Hair follicular keratinocyte (primary cell): ENCODE data around the gene CLCN7.

- RAMPAGE, long total RNA = no peak
Observed at GRCh38 chr16:1318314-1319147, 9.1 kb downstream of the UBE2I start.

DNA sequence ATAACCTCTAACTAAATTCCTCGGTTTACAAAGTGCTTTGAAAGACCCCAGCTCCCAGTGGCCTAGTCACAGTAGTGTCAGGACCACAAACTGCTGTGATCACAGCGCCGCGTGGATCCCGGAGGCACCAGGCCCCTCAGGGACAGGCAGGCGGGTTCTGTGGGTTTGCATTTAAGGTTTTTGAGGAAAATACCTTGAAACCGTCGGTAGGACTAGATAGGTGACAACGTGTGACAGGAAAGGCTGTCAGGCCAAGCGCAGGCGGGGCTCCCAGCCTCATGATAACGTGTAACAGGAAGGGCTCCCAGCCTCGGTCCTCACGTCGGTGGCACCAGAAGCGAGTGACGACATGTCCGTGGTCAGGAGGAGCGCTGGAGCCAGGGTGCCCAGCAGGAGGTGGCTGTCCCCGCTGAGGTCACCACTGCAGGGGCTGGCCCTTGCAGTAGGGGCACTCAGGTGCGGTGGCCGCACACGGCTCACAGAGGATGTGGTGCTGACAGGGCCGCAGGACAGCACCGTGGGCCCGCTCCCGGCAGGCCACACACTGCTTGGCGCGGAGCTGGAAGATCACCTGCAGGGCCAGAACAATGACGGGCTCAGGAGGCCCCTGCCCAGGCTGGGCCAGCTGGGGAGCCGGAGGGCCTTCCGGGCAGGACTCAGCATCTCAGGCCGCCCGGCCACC lies 14.2 kb downstream of the GNPTG start:
- RAMPAGE, long total RNA = no peak

DNA sequence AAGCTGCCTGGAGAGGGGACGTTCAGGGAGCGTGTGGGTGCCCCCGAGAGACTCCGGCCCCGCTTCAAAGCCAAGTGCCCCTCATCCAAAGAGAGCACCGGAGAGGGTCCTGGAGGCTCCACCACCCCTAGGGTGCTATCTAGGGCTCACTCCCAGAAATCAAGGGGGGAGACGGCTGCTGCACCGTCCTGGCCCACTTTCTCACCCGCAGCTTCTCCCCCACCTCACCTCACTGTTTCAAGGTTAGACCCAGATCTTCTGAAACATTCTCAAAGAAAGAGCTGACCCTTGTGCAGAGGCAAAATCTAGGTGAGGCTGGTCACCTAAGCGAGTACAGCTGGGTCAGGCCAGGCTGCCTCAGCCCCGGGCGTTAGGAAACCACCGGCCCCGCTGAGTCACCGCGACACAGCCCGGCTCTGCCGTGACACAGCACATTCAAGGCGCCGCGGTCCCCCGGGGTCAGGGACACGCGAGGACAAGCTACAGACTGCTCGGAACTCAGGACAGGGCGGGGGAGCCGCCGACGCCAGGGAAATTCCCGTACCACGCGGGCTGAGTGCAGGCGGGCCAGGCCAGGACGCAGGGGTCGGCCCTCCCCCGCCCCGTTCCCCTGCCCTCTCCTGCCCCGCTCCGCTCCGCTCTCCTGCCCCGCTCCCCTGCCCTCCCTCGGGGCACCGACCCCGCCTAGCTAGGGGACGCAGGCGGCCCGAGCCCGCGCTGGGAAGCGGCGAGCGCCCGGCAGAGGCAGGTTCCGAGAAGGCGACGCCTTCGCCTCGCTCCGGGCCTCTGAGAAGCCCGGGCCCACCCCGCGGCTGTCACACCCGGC lies 27.2 kb downstream of the GNPTG start:
- RAMPAGE, long total RNA = no peak

- RAMPAGE, long total RNA = no peak
Observed at GRCh38 chr16:1432315-1433192, 1.7 kb downstream of the PERCC1 start.

GRCh38 chr16:1448126-1448588 lies 3.8 kb upstream of the CCDC154 start:
- RAMPAGE, long total RNA = no peak

DNA sequence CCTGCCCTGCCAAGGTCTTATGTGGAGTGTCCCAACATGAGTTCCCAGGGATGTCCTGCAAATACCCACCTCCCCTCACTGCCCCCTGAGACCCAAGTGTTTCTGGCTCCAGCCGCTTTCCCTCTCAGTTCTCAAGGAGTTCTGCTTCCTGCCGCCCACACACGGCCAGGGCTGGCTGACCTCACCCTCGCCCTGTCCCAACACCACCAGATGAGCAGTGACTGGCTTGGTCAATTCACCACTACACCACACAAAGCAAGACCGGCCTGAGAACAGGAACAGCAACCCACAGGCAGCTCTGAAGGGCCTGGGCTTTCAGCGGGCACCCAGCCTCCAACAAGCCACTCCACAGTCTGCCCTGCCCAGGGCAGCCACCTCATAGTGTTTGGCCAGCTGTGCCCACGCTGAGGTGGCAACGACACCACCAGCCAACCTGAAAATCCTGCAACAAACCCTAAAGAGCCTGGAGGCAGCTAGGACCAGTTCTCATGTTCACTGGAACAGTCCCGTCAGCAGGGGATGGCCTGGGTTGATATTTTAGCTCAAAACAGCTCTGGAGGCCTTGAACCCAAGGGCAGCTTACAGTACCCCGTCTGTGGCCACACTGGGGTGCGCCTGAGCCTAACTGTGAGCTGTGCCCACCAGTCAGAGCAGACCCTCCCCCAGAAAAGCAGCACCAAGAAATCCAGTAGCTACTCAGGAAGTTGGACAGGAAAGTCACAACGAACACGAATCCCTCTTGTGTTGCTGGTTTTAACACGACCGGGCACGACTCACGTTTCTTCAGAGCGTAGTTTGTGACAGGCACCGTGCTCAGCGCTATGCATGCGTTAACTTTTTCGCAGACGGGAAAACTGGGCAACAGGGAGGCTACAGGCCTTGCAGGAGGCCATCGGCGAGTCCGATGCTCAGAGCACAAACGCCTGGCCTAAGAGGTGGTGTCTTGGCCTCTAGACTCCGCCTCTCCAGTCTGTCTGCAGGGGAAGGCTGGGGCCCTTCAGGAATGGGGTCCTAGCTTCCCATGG lies 3.7 kb downstream of the CLCN7 start:
- RAMPAGE, long total RNA = no peak

- RAMPAGE, long total RNA = no peak
Observed at GRCh38 chr16:1474871-1475783, at the start of gene CLCN7. CLCN7 (minus strand) TSS chr16:1475028.

GRCh38 chr16:1533853-1534959 lies 740 bp downstream of the TMEM204 start:
- RAMPAGE, long total RNA = no peak

DNA sequence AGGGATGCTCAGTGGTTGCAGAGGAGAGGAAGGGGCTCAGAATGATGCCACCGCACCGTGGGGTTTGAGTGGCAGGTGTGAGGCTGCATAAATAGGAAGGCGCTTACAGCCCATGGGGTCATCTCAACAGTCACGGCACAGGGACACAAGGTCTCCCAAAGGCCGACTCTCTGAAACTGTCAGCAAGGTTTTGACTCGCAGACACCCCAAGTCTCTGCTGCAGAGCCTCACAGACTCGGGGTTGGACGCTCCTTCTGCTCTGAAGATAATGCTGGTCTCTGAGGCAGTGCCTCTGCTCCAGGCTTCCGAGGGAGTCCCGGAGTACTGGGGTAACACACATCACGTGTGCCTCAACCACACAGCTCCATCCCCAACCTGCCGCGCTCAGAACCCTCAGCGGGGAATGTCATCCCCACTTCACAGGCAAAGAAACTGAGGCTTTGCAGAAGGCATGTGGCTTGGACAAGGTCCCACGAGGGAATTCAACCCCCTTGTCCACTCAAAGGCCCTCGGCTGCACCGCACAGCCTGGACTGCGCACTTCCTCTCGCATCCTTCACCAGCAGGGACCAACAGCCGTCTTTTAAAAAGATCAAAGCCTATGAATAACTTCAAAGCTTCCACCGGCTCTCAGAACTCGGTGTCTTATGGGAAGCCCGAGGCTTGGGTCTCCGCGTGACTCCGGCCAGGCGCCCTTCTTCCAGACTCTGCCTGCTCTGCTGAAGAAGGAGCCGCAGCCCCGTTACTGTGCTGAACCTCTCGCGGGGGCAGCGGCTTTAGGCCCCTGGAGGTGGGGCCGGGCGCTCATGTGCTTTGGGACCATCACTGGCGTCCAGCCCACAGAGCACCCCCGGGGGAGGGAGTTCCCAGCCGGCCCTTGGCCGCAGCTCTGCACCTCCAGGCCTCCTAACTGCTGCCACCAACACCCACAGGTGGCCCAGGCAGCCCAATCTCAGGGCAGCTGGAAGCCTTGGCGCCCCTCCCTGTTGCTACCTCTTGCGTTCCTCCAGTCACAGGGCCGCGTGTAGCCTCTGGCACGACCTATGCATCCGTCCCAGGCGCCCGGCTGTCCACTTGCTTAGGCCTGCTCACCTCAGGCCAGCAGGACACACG lies 2.1 kb downstream of the TMEM204 start:
- RAMPAGE, long total RNA = no peak

DNA sequence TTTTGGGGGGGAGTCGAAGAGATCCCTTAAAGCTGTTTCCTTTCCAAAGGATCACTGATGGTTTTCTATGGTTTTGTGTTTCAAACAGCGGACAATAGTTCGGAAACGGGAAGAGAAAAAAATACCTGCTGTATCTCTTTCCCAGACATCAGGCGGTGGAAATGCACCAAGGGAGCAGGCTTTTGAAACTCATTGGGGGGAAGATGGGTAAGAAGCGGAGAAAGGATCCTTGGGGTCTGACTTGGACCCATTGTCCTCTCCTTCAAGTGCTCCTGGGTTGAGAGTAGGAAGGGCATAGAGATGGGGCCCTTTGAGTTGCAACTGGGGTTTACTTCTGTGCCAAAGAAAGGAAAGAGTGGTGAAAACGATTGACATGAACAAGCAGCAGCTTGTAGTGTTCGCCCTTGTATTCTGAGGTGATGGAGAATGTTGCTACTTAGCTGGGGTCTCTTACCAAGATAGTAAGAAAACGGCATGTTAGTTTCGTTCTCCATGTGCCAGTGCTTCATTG lies 3.1 kb downstream of the CRAMP1 start:
- RAMPAGE, long total RNA = no peak

DNA sequence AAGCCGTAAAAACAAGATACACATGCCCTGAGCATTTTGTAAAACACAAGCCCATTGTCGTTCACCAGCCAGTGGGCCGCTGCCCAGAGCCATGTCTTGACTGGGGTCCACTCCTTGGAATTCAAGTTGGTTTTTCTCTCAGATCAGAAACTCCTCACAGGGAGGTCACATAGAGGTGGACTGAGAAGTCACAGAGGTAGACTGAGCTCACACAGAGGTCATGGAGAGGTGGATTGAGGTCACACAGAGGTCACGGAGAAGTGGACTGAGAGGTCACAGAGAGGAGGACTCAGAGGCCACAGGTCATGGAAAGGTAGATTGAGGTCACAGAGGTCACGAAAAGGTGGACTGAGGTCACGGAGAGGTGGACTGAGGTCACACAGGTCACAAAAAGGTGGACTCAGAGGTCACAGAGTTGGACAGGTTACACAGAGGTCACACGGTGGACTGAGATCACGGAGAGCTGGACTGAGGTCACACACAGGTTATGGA lies 27.2 kb upstream of the JPT2 start:
- RAMPAGE, long total RNA = no peak

- RAMPAGE, long total RNA = no peak
Observed at GRCh38 chr16:1713591-1714675, 7.9 kb downstream of the MAPK8IP3 start.

DNA sequence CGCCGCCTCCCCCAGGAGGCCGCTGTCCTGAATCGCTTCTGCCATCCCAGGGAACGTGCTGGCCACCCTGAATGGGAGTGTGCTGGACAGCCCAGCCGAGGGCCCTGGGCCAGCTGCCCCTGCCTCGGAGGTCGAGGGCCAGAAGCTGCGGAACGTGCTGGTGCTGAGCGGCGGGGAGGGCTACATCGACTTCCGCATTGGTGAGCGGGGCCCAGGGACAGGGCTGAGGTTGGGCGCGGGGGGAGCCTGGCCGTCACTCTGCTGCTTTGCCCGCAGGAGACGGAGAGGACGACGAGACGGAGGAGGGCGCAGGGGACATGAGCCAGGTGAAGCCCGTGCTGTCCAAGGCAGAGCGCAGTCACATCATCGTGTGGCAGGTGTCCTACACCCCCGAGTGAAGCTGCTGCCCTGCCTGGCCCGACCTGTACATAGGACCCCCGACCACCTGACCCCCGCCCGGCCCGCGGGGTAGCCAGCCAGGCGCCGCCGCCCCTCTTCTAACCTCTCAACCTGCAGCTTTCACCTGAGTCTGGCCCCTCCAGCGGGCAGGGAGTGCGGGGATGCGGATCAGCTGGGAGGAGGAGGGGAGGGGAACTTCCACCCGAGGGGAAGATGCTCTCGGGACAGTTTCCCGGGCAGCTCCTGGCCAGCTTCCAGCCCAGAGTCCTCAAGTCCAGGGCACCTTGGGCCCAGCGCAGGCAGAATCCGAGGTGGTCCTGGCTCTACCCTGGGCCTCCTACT lies 2.7 kb downstream of the NME3 start:
- RAMPAGE, long total RNA = no peak

DNA sequence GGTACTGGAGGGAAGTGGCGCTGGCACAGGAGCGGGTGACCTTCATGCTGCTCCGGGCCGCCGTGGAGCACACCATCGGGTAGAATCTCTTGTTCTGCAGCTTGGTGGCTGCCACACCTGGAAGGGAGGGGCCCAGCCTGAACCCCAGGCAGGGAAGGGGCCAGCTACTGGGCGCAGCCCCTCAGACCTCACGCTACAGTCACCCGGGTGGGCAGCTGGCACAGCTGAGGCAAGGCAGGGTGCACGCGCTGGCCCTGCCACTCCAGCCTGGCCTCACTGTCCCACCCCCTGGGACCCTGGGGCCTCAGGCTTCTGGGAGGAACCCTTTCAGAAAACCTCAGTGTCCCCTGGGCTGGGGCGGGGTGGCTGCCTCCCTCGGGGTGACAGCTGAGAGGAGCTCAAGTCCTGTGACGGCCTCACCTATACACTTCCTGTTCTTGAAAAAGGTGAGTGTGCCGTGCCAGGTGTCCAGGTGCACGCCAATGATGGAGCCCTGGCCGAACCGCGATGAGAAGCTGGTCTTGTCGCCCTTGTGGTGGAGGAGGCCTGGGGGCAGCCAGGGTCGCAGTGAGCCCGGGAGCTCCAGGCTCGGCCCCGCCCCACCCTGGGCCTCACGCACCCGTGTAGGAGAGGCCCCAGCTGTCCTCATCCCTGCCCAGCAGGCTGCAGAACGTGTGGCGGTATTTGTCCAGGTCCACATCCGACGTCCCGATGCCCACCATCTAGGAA lies 4.6 kb upstream of the MRPS34 start:
- RAMPAGE, long total RNA = no peak

DNA sequence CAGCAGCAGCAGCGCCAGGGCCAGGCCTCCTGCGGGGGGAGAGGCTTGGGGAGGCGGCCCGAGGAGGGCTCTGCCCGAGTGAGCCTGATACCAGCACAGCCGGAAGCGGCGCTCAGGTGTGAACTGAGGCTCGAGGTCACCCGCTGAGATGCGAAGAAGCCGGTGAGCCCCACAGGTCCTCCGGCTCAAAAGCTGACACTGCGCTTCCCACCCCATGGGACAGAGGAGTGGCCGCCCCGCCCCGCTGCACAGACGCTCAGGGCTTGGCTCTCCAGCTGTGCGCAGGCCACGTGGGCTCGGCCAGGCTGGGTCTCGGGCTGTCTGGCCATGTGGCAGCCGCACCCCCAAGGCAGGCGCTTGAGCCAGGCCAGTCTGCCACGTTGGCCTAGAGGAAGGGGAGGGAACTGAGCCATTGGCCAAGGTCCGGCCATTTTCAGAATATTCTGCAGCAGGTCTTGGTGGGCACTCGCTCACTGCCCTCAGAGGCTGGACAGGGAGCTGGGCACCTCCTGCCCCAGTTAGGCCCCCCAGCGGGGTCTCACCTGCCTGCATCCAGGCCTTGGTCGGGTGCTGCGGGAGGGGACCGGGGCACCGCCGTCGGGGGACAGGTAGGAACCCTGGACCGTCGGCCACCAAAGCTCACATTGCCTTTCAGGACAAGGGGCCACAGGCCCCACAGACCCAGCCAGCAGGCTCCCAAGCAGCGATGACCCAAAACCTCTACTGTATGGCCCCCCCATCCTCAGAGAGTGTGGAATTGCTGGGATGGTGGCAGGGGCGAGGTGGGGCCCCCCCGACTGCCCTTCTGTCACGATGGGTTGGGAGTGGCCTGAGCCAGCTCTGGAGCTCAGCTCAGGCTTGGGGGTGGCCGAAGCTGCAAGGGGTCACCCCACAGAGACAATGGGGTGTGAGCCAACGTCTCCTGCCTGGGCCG lies 865 bp downstream of the IGFALS start:
- RAMPAGE, long total RNA = no peak

GRCh38 chr16:1823858-1824388 lies 2.7 kb downstream of the HAGH start:
- RAMPAGE, long total RNA = no peak

DNA sequence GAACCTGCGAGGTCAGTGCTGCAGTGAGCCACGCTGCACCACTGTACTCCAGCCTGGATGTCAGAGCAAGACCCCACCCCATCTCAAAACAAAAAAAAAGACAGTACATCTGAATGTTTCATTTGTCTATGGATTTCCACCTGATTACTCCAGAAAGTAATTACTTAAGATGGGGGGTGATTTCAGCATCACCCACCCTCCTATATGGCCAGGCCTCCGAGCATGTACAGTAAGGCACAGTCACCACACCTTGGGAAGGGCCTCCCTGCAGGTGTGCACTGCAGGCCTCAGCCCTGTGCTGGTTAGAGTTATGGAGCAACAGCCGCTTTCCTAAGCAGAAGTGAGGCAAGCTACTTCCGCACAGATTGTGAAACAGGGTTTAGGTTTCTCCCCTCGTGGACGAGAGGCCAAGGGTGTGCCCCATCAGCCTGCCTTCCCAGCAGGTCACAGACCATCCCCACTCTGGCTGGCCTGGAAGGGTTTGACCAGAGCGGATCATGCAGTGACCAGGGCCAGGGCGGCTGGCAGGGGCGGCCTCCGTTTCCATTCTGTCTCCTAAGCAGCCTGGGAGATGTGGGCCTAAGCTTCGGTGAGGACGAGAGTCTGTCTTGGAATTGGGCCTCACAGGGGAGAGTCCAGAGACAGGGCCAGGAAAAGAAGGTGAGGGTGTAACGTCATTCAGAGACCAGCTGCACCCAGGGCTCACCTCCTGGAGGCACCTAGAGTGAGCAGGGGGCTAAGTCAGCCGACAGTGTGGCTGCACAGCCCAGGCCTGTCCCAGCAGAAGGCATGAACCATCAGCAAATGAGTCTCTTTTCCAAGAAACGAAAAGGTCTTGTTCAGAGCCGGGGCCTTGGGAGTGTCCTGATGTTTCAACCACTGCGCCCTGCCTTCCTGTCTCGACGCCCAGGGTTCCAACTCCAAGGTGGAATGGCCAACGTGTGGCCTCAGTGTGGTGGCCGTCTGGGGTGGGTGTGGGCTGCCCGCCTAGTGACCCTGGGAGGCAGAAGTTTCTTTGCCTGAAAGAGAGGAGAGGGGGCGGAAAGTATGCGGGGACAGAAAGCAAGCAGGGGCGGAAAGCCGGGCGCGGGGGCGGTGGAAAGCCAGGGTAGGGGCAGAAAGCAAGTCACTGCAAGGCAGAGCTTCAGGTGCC lies 4.5 kb downstream of the MSRB1 start:
- RAMPAGE, long total RNA = no peak

DNA sequence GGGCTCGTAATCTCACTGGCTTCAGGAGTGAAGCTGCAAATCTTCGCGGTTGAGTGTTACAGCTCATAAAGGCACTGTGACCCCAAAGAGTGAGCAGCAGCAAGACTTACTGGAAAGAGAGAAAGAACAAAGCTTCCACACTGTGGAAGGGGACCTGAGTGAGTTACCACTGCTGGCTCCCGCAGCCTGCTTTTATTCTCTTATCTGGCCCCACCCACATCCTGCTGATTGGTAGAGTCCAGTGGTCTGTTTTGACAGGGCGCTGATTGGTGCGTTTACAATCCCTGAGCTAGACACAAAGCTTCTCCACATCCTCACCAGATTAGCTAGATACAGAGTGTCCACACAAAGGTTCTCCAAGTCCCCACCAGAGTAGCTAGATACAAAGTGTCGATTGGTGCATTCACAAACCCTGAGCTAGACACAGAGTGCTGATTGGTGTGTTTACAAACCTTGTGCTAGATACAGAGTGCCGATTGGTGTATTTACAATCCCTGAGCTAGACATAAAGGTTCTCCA lies 1.7 kb upstream of the NDUFB10 start:
- RAMPAGE, long total RNA = no peak

- RAMPAGE, long total RNA = no peak
Observed at GRCh38 chr16:1960649-1961378, 1.5 kb downstream of the NDUFB10 start.

GRCh38 chr16:1963577-1963771 lies 1.2 kb downstream of the RPS2 start:
- RAMPAGE, long total RNA = no peak